Prostate gland (tissue), 2 donors: ENCODE measurements around a stretch of chr5.

GRCh38 chr5:170250600-170251318 is 18.0 kb downstream of the C5orf58 start:
- PRO-cap: no peak
- RAMPAGE, long total RNA, 2 experiments: no peak in any of the 2 experiments

DNA sequence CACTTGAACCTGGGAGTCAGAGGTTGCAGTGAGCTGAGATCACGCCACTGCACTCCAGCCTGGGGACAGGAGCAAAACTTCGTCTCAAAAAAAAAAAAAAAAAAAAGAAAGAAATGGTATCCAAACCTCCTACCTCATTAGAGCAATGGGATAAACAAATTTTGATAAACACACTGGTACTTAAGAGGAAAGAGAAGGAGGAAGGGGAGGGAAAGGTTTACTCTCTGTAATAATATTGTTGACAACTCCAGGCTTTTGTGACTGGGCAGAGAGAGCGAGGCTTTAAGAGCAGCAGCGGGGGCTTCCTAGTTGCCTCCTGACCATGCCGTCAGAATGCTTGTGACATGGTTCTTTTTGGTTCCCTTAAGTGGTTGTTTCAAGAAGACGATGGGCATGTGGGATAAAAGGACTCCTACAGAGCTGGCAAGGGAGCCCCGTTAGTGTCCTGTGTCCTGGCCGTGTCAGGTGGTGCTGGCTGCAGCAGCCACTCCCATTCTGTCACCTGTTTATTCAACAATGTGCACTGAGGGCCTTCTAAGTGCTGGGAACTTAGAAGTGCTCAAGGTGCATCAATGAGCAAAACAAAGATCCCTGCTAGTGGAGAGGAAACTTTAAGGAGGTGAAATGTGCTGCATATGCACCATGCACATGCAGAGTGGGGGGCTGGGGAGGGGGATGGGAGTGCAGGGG is 19.8 kb downstream of the LCP2 start:
- PRO-cap: no peak
- RAMPAGE, long total RNA, 2 experiments: no peak in any of the 2 experiments

DNA sequence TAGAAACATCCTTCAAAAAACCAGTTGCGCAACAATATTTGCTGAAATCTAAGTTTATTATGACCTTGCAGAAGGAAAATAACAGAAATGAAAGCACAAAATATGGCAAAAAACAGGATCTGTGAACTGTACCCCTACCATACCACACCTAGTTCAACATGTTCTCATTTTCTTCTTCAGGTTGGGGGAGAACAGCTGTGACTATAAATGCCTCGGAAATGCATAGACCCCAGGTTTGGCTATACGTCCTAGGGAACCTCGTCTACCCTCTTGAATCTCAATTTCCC is 1.4 kb downstream of the LCP2 start:
- PRO-cap: no peak
- RAMPAGE, long total RNA, 2 experiments: no peak in any of the 2 experiments

DNA sequence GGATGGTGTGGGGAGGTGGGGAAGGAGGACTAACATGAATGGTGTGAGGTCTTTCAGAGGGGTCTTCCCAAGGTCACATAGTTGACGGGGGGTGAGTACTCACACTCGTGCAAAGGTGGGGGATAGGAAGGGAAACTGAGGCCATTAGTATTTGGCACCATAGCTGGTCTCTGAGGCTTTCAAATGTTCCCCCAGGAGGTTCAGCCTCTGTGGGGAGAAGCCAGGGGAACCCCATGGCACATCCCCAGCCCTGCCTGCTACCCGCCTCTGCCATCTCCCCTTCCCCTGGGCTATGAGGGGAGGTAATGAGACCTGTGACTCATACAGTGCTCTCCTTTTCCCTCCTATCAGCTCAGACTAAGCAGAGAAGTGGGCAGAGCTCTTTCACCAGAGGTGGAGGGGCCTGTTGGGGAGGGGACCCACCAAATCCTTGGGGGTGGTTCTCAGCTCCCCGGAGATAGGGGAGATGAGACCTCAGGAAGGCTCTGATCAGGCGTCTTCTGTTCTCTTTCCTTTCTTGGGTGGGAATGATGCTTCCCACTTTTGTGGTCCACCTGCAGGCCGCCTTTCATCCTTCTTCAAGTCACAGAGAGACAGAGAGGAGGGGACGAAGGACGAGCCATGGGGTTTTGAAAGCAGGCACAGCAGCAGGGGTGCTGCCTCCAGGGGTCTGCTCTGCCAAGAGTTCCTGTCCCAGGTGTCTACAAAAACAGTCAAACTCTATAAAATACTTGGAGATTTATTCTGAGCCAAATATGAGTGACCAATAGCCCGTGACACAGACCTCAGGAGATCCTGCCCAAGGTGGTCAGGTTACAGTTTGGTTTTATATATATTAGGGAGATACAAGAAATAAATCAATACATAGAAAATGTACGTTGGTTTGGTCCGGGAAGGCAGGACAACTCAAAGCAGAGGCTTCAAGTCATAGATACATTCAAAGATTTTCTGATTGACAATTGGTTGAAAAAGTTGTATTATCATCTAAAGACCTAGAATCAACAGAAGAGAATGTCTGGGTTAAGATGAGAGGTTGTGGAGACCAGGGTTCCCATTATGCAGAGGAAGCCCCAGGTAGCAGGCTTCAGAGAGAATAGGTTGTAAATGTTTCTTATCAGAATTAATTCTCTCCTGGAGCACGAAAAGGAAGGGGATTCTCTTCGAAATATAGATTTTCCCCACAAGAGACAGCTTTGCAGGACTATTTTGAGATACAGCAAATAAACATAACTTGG is 34.4 kb upstream of the LCP2 start:
- PRO-cap: no peak
- RAMPAGE, long total RNA, 2 experiments: no peak in any of the 2 experiments

- PRO-cap: no peak
- RAMPAGE, long total RNA, 2 experiments: no peak in any of the 2 experiments
Measured at GRCh38 chr5:170336286-170336688, 38.7 kb upstream of the LCP2 start.

DNA sequence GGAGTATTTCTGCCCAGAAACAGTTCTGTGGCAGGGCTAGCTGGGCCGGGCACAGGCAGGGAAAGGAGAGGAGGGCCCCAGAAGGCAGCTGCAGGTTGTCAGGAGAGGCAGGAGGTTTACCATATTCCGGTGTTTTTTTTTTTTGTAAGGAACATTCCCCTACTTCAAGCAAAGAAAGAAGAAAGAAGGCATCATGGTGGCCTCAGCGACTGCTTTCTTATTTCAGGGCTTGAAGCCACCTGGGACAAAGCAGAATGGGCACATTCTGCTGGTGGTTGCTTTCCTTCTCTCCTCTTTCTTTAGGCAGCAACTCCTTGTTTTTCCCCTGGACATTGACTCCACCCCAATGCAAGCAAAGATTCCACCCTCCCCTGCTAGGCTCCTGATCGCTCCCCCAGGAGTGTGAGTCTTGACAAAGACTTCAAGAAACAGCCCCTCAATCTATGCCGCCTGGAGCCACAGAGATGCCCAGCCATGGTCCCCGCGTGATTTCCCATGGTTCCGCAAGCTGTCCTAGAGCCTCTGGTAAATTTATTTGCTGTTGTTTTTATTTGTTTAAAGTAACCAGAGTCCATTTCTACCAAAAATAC is 2.5 kb downstream of the KCNMB1 start:
- PRO-cap: unidirectional peak, plus-strand start at position 439 of the sequence
- RAMPAGE, long total RNA, 2 experiments: no peak in any of the 2 experiments

- PRO-cap: no peak
- RAMPAGE, long total RNA, 2 experiments: no peak in any of the 2 experiments
Measured at GRCh38 chr5:170773612-170773849, 10.0 kb upstream of the GABRP start.

GRCh38 chr5:170783926-170784125 is 301 bp downstream of the GABRP start:
- PRO-cap: no peak
- RAMPAGE, long total RNA, 2 experiments: no peak in any of the 2 experiments

- PRO-cap: no peak
- RAMPAGE, long total RNA, 2 experiments: no peak in any of the 2 experiments
Measured at GRCh38 chr5:171484300-171484684, 64.8 kb downstream of the FGF18 start.

GRCh38 chr5:172004915-172005329 is 1.5 kb downstream of the FBXW11 start:
- PRO-cap: unidirectional peak, plus-strand start at chr5:172005199
- RAMPAGE, long total RNA, 2 experiments: no peak in any of the 2 experiments

DNA sequence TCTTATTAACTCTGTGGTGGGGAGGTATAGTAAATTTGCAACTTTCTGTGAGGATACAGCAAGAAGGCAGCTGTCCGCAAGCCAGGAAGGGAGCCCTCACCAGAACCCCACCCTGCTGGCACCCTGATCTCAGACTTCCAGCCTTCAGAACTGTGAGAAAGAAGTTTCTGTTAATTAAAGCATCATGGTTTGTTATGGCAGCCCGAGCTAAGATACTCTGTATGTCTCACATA is 46.7 kb upstream of the FBXW11 start:
- PRO-cap: no peak
- RAMPAGE, long total RNA, 2 experiments: no peak in any of the 2 experiments

DNA sequence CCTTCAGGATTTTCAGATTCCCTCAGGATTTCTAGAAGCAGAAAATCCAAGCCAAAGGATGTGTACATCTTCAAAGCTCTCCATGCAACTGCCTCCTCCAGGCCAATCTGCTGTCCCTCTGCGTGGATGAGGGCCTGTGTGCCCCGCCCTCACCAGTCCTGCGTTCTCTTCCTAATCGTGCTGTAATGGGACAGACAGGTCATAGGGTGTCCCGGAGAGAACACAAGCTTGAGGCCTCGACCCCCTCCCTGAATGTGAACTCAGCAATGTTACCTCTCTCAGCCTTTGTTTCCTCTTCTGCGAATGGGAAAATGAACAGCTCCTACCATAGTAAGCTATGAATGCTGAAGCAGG is 57.0 kb upstream of the FBXW11 start:
- PRO-cap: no peak
- RAMPAGE, long total RNA, 2 experiments: no peak in any of the 2 experiments

DNA sequence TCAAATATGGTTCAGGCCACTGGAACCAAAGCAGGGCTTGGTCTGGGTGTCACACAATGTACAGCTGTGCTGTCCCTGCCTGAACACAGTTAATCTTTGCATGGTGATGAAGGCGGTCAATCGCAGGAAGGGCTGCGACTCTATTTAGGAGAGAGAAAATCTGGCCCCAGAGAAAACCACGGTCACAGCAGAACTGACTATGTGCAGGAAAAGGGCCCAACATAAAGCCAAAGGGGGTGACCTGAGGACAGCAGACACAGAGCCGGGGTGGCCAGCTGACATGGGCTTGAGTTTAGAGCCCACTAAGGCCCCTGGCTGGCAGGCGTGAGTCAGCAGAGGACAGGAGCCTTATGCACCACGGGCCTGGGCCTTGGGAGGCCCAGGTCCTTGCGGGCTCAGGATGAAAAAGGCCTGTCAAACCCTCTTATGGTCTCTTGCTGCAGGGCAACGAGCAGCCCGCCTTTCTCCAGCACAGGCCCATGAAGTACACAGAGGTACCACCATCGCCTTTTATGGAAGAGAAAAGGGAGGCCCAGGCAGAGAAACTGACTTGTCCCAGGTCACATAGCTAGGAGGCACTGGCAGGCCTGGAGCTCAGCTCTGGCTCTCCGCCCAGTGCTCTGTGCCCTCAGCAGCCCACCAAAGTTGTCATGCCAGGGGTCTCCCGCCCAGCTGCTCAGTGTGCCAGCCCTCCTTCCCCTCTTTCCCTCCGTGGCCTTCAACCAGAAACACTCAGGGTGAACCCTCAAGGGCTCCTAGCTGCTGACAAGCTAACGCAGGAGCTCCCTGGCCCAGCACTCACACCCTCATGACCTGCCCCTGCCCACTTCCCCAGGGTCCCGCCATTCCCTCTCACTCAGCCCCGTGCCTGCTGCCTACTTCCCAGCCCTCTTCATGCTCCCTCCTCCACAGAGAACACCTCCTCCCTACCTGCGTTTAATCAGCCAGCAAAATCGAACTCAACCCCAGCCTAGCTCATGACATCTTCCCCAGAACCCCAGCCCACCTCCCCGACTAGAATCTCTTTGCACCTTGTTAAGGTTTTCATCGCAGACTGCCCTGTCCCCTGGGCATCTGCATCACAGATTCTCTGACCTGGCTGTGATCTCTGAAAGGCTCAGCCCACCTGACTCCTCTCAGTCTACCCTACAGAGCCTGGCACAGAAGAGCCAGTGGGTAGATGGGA is 19.5 kb downstream of the STK10 start:
- PRO-cap: no peak
- RAMPAGE, long total RNA, 2 experiments: no peak in any of the 2 experiments

- PRO-cap: unidirectional peak, minus-strand start at chr5:172175438
- RAMPAGE, long total RNA, 2 experiments: no peak in any of the 2 experiments
Measured at GRCh38 chr5:172175250-172175998, 12.6 kb downstream of the STK10 start.

GRCh38 chr5:172423685-172424140 is 30.6 kb downstream of the SH3PXD2B start:
- PRO-cap: no peak
- RAMPAGE, long total RNA, 2 experiments: no peak in any of the 2 experiments

- PRO-cap: no peak
- RAMPAGE, long total RNA, 2 experiments: no peak in any of the 2 experiments
Measured at GRCh38 chr5:172444722-172445398, 9.5 kb downstream of the SH3PXD2B start.

GRCh38 chr5:172533475-172534334 is 79.4 kb upstream of the SH3PXD2B start:
- PRO-cap: bidirectional peak, plus-strand start at chr5:172533889, minus-strand start at chr5:172533818
- RAMPAGE, long total RNA, 2 experiments: no peak in any of the 2 experiments

DNA sequence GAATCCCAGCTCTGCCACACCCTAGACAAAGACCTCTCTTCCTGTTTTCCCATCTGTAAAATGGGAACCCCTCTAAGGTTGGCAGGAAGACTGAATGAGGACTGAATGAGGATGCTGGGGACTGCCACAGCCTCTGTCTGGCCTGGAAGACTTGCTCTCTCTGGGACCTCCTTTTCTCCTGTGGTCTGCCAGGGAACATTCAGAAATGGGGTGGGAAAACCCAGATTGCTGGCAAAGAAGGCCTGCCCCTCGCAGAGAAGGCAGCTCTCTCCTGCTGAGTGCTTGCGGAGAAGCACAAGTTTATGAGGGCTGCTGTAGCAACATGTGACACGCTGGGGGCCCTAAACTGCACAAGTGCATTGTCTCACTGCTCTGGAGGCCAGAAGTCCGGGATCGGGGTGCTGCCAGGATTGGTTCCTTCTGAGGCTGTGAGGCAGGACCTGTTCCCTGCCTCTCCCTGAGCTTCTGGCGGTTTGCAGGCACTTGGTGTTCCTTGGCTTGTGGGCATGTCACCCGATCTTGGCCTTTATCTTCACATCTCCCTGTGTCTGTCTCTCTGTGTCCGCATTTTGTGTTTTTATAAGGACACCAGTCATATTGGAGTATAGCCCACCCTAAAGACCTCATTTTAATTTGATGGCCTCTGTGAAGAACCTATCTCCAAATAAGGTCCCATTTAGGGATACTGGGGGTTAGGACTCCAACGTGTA is 75.6 kb upstream of the NEURL1B start:
- PRO-cap: bidirectional peak, plus-strand start at position 382 of the sequence, minus-strand start at position 276 of the sequence; bidirectional peak, plus-strand start outside the sequence, minus-strand start at position 467 of the sequence
- RAMPAGE, long total RNA, 2 experiments: no peak in any of the 2 experiments

DNA sequence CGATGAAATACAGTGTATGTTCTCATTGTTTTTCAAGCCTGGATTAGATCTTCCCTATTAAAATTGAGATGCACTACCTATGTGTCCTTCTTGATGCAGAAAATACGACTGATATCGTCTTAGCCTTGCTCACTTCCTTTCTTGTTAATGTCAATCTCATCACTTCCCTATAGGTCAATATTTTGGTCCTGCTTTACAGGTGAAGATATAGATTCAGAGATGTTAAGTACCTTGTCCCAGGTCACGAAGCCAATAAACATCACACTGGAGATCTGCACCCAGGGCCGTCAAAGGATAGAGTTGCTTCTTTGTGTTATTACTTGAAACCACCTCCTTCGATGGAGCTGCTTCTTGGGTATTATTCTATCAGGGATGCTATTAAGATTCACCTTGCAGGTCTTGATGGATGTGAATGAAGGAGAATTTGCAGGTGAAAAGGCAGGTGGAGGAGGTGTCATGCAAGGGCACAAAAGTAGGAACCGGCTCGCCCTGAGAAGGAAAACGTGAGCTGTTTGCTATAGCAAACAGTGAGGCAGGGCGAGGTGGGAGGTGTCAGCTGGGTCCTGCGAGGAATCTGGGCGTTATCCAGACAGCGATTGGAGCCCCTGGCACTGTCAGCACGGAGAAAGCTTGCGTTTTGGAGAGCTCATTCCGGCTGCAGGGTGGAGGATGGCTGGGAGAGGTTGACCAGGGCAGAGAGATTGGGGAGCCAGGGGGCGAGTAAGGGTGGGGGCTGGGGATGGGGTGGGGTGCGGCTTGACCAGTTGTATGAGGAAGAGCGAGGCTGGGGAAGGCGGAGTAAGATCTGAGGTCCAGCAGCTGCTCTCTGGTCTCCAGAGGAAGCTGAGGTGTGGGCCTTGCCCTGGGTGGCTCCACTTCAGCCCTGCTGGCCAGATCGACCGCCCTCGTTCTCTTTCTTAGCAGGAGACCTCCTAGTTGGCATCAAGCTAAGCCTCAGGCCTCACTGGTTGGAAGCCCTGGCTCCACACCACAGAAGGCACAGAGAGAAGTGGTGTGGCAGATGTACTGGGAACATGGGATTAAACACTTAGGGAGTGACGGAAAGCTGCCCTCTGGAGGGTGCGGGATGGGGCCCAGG is 54.9 kb upstream of the NEURL1B start:
- PRO-cap: no peak
- RAMPAGE, long total RNA, 2 experiments: no peak in any of the 2 experiments

DNA sequence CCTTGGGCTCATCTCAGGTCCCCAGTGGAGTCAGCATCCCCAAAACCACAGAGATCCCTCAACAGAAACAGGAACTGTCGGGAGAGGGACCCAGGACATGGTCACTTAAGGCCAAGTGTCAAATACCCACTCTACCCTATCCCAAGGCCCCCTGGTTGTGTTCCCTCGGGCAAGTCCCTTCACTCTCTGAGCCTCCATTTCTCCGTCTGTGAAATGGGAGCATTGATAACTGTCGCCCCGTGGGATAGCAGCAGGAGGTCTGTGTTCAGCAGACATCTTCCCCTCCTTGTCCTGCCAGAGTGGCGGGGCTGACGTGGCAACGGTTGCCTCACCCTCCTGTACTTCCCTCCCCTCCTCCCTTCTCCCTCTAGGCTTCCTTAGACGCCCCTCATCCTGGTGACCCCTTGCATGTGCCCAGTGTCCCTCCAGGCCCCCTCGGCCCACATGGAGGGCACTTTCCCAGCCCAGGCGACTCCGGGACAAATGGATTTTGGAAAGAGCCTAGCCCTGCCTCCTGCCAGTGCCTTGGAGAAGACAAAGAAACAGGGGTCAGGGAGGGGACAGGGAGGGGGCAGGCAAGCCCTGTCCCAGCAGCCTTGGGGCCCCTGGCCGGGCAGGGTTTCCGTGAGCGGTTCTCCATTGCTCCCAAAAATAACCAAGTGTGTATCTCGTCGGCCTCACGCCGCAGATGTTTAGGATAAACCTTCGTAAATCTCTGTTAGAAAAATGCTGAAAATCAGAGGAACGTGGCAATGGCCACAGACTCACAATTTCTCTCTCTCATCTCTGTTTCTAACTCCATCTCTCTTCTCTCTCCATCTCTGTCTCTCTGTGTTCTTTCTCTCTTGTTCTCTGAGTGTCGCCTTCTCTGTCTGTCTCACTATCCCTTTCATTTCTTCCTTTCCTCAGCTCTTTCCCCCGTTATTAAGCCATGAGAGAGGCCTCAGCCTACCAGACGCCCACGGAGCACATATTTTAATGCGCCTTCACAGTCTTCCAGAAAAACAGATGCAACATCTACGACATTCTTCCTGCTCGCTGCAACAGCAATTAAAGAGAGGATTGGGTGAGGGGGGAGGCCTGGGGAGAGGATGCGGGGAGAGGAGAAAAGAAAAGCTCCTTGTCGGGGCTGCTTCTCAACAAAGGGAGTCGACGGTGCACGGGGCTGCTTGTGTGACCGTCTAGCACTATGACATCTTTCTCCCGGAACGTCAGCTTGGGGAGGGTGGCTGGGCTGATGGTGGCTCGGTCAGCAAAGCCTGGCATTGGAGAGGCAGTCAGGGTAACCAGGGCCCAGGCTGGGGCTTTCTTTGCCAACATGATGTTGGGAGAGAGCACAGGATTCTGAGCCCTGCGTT is 38.1 kb upstream of the NEURL1B start:
- PRO-cap: bidirectional peak, plus-strand start at position 1,139 of the sequence, minus-strand start at position 1,040 of the sequence
- RAMPAGE, long total RNA, 2 experiments: no peak in any of the 2 experiments